Natural killer cell (primary cell): ENCODE results near the genes CENPI, RPL36A, ARMCX6, BEX5, TMSB15A, BEX3, TCEAL4 and TCEAL1.

GRCh38 chrX:101097371-101098520 is at the start of gene CENPI:
CENPI (plus strand) TSS chrX:101098204.
- PRO-cap, result bidirectional peak, plus-strand start at chrX:101098204, minus-strand start at chrX:101097912

- PRO-cap, result no peak
These were observed 17.1 kb downstream of the BTK start for GRCh38 chrX:101368839-101369269.

DNA sequence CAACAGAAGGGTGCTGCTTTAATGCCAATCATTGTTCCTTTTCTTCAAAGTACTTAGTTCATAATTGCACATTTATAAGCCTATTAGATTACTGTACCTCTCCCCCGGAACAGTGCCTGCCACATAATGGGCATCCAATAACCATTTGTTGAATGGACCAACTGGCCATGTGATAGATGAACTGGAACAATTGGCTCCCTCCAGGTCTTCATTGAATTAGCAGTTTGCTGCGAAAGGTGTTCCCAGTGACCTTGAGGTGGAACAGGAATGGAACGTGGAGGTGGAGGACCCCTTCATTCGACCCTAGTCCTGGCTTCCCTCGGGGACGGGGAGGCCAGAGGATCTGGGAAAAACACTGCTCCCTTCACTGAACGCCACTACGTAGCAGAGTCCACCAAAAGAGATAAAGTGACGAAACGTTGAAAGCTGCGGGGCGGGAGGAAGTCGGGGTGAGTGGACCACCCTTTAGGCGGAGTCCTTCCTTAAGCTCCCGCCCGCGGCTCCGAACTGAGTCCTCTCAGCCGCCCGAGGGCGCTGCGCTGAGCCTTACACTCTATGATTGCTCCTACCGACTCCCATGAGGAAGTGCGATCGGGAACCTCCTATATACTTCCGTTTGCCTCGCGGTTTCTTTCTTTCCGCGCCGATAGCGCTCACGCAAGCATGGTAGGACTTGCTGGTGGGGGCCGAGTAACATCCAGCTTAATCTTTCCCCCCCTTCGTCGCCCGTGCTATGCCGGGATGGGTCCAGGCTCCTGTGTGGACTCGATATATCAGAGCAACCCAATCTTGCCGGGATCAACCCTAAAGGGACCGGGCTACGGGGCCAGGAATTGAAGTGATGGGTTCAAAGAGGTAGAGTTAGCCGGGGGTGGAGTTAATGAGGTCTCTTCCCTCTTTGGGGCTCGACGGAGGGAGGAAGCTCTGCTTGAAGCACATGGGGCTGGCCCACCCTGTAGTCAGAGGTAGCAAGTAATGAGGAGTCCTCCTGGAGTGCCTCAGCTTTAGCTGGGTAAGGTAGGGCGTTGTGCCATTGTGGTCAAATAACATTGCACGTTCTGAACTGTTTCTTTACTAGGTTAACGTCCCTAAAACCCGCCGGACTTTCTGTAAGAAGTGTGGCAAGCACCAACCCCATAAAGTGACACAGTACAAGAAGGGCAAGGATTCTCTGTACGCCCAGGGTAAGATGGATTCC is at the start of gene RPL36A:
Gene RPL36A, plus strand, starts transcription at position 631 of the 1,198 bp plus-strand sequence.
- PRO-cap, result bidirectional peak, plus-strand start at position 635 of the sequence, minus-strand start at position 519 of the sequence; bidirectional peak, plus-strand start at position 956 of the sequence, minus-strand start at position 977 of the sequence

DNA sequence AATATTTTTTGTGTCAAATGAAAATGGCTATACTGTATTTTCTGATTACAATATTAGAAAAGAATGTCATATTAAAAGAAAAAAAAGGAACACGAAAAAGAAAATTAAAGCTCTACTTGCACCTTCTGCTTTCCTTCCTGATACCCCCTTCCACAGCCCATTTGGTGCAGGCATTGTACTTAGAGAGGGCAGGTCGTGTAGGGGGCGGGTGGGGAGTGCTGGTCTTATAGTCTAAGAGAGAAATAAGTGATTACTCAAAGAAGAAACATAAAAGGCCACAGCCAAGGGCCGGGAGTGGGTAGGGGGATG is 459 bp upstream of the ARMCX4 start:
- PRO-cap, result no peak

GRCh38 chrX:101616475-101616941 is 1.3 kb downstream of the ARMCX6 start:
- PRO-cap, result no peak

GRCh38 chrX:101617756-101618156 is at the start of gene ARMCX6:
ARMCX6 (minus strand) TSS chrX:101618000.
- PRO-cap, result unidirectional peak, minus-strand start at chrX:101617935; unidirectional peak, minus-strand start at chrX:101617976

- PRO-cap, result no peak
These were observed 120.7 kb upstream of the ARMCX2 start for GRCh38 chrX:101780355-101780762.

- PRO-cap, result no peak
These were observed 13.6 kb downstream of the BEX5 start for GRCh38 chrX:102142161-102142665.

DNA sequence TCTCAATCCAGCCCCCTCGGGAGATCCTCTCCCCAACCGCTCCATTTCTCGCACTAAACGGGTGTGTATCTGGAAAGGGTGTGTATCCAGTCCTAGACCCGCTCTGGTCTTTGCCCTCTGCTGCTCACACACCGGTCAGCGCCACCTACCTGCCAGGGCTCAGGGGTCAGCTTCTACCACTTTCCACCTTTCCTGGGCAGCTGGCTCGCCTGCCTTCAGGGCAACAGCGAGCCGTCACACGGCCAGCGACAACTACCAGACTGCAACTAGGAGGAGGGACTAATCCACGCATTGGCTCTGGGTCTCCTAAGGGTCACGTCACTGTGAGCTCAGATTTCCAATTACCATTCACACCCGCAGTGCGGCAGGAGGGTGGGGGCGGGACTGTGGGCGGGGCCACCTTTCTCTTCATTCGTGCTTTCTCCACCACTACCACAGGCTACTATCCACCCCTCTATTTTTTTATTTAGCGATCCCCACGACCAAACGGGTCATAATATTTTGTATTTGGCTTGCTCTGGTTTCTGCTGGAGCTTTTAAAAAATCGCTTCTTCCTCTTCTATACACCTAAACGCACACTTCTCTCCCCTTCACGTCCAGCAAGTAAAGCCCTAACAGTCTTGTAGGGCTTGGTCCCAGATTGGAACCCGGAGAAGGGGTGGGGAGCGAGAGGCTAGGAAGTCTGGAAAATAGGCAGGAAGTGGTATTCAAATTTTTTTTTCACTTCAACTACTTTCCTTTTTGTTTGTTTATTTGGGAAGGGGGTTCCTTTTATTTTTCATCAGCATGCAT is at the start of gene BEX5:
Gene BEX5, minus strand, starts transcription at position 268 of the 792 bp plus-strand sequence.
- PRO-cap, result unidirectional peak, minus-strand start at position 270 of the sequence

DNA sequence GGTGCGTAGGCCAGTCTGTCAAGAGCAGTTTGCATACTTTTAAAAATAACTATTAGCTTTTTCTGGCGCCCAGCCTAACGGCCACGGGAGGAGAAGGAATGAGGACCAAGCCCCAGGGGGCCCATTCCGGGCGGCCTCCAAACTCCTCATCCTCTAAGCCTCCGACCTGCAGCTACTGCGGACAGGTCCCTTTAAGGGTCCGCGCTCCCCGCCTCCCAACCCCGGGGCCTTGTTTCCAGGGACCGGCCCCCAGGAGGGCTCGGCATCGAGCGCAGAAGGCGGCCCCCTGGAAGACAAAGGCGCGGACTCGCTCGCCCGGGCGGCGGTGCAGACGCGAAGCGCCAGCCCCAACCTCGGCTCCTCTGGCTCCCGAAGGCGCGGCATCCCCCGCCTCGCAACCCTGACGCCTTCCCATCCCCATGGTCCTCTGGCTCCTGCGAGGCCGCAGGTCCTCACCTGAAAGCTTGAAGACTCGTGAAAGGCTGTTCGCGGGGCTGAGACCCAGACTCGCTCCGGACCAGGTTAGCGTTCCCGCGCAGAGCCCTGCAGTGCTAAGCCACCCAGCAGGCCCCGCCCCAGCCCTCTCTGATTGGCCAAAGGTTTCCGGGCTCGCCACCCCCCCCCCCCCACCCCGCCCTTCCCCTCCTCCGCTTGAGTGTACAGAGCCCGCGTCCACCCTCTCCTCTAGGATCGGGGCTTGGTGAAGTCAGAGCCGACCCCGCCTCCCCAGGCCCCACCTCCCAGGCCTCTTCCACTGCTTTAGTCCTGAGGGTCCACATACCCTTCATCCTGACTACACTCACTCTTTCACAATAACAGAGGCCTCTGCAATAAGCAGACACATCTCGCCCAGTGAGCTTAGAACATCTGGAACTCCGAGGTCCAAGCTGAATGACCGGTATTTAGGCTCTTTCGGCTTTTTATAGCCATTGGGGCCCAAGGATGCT is at the start of gene TMSB15A:
Gene TMSB15A, minus strand, starts transcription at position 530 of the 947 bp plus-strand sequence.
- PRO-cap, result no peak

DNA sequence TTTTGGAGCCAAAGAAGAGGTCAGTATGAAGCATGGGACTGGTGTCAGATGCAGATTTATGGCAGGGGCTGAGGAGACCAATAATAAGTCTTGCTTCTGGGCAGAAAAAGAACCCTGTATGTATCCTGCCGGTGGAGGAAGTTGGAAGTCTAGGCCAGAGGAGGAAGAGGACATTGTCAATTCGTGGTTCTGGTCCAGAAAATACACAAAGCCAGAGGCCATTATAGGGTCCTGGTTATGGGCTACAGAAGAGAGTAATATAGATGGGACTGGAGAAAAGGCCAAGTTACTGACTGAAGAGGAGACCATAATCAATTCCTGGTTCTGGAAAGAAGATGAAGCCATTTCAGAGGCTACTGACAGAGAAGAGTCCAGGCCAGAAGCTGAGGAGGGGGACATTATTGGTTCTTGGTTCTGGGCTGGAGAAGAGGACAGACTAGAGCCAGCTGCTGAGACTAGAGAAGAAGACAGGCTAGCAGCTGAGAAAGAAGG is 4.6 kb downstream of the GPRASP1 start:
- PRO-cap, result no peak

- PRO-cap, result bidirectional peak, plus-strand start at chrX:102659983, minus-strand start at chrX:102659862
These were observed 8.4 kb downstream of the GPRASP1 start for GRCh38 chrX:102659637-102660082.

DNA sequence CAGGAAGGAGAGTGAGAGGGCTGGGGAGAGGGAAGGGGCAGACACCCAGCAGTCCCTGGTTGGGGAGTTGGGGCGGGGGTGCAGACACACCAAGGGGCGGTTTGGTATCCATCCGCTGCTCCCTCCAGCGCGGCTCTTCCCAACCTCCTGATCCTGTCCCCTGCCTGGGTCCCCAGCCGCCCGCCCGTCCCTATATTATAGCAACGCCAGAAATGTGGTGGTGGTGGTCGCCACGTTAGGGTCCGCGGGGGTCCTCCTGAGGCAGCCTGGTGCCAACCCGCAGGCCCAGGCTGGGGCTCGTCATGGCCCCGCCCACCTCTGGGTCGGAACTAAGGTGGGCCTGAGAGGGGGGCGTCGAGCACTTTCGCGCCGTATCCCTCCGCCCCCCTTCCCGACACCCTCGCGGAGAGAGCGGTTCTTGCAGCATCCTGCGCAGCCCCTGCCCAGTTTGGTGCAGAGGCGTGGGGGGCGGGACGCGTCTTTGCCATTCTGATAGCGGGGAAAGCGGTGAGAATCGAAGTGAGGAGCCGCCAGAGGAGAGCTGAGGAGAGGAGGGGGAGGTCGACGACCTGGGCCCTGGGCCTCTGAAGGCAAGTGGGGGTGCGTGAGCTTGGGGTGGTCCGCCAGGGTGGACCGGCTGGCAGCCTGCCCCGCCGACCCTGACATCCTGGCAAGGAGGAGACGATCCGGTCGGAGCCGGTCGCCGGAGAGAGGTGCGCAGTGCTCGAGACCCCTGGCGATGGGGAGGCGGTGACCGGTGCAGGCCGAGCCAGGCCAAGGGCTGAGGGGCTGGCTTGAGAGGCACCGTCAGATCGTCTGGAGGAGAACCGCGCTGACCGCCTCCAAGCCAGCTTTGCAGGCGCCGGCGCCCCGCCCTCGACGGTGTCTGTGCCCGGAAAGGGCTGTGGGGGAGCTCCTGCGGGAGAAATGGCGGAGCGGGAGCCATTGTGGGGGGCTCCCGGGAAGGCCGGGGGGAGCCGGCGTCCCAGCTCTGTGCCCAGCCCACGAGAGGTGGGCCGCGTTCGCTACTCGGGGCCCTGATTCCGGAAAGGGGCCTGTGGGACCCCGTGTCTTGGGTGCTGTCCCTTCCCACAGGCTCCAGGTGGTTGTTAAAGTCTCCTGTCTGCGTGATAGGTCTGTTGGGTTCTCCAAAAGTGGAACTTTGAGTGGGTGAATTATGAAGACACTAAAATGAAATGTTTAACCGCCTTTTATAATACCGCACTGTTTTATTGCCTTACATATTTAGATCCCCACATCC is 25.5 kb downstream of the GPRASP3 start:
- PRO-cap, result no peak

GRCh38 chrX:103218671-103219174 is 3.8 kb downstream of the BEX4 start:
- PRO-cap, result no peak

- PRO-cap, result no peak
These were observed 4.0 kb downstream of the TCEAL8 start for GRCh38 chrX:103250771-103251564.

DNA sequence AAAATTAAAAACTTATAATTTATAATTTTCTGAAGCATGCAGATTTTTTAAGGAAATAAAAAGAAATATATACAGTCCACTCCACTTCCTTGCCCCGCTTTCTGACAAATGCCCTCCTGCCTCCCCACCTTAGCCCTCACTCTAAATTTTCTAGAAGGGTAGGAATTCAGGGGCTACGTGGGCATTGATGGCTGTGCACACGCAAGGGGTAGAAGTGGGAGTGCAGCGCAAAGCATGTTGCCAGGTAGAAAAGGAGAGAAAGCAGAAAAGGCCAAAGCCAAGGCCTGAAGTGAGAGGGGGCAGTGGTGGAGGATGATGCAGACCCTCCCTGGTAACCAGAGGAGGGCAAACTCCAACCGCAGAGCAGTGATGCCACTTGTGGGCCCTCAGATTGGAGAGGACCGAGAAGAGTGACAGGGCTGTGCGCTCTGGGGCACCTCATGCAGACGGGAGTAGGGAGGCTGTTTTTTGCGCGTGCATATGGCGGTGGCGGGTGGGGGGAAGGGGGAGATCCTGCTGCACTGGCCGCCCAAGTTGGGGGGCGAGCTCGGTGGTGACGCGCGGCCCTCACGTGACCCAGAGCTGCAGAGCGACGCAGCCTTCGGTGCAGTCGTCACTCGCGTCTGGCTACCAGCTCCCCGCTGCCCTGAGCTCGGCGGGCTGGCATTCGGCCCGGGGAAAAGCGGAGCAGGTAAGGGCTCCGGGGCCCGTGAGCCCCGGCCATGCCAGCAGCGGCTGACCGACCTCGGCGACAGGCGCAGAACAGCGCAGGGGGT is at the start of gene BEX3:
Gene BEX3, plus strand, starts transcription at position 616 of the 776 bp plus-strand sequence.
- PRO-cap, result unidirectional peak, plus-strand start at position 616 of the sequence

DNA sequence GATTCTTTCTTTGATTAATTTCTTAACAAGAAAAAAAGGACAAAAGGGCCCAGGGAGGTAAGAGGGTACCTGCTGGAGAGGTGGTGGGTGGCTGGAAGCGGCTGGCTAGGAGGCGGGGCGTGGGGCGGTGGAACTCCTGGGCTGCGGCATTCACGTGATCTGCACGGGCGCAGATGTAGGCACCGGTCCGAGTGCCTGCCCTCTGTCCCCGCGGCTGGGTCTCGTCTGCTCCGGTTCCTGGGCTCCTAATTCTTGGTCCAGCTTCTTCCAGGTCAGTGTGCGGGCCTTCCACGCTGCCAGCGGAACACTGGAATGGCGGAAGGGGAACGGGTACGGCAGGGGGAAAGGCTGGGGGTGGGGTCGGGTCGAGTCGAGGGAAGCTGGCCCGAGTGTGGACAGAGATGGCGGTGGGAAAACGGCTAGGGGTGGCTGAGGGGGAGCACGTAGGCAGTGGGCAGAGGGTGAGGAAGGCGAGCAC is at the start of gene TCEAL4:
Gene TCEAL4, plus strand, starts transcription at position 162 of the 478 bp plus-strand sequence.
- PRO-cap, result no peak

DNA sequence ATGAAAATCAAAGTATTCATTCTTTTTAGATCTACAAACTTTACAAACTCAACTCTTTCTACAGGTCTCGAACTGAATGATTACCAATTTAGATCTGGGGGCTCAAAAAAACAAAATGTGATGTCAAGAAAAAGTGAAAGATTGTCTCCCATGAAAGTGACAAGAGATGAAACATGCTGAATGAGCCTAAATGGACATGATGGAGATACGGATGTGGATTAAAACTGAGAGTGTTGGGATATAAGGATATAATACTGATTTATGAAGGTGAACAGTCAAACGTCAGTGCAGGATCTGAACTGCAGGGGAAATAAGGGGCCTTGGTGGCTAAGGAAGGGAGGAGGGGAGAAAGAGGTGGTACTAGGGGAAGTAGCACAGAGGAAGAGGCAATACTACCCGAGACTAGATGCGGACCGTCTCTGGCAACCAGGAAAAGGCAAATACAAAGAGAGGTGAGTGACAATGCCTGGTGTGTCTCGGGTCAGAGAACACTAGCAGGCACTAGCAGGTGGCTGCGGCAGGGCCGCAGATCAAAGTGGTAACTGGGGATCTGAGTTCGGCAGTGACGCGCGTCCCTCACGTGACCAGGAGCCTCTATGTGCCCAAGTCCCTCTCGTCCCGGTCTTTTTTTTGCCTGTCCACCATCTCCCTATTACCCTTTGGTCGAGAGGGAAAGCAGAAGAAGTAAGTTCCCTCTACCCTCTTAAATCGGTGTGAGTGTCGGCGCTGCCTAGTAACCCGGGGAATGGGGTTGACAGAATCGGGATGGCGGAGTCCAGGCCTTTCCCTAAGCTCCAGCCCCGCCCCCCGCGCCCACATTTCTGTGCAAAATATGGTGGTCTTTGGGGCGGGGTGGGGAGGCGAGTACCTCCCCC is at the start of gene TCEAL1:
Gene TCEAL1, plus strand, starts transcription at position 634 of the 875 bp plus-strand sequence.
- PRO-cap, result unidirectional peak, plus-strand start at position 360 of the sequence; bidirectional peak, plus-strand start at position 459 of the sequence, minus-strand start at position 444 of the sequence

GRCh38 chrX:103678477-103679216 is 7.9 kb downstream of the MORF4L2 start:
- PRO-cap, result no peak

DNA sequence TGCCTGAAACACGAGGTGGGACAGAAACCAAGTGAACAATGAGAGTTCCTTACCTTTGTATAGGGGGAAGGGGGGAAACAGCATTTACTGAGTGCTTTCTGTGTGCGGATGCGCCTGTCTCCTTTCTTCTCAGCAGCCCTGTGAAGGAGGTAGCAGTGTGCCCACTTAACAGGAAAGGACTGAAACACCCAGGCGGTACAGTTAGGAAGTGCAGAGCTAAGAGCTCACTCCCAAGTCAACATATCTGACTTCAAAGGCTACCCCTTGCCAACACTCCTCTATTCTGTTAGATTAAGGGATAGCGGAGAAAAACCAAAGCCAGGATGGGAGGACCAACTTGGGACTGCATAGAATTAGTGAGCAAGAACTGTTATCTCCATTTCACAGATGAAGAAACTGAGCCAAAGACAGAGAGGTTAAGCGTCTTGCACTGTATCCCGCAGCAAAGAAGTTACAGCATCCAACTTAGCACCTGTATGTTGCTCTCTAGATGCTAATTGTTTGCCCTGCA is 43.0 kb upstream of the TMSB15B start:
- PRO-cap, result unidirectional peak, minus-strand start at position 142 of the sequence